Pulmonary lymph node (tissue), 1 donor: ENCODE data around the gene SNX18.

DNA sequence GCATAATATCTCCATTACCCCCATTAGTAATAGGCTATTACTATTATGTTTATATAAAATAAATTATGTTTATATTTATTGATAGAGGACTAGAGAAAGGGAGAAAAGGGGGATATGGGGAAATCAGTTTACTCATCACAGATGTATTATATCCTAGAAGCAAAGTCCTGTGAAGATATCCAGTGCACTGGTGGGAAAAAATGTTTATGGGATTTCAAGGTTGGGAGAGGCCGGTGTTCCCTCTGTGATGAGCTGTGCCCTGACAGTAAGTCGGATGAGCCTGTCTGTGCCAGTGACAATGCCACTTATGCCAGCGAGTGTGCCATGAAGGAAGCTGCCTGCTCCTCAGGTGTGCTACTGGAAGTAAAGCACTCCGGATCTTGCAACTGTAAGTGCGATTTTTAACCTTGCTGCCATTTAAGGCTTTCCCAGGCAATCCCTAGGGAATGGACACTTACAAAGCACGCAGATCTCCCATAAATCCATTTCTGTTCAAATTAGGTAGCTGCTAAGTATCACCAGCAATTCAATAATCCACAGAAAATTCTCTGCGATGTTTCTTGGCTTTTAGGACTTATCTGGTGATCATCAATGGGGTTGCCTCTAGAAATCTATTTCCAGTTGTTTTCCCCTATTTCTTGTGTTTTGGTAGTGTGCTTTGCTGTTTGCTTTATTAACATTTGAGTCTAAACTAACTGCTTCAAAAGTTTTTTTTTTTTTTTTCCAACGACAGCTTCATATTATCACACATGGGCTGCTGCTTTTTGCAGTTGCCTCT lies 4.6 kb downstream of the FST start:
- PRO-cap = no peak

GRCh38 chr5:54003986-54004315 lies 306.4 kb downstream of the ARL15 start:
- PRO-cap = no peak

DNA sequence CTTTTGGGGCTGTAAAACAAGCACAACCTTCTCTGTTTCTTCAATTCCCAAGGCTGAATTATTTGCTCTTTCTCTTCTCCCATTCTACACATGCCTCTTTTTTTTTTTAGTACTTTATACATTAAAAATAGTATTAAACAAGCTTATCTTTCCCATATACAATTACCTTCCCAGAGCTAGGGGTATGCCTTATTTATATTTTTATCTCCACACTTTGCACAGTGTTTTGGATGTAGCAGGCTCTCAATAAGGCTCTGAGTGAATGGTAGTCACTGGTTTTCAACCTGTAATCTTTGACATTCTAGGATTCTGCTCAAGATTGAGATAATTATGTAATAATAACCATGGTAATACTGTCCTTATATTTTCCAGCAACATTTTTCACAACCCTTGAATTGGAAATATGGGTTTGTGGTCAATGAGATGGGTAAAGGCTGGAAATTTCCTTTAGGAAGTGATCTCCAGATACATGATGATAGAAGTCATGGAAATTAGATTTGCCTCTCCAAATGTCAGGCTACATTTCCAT lies 267.2 kb downstream of the ARL15 start:
- PRO-cap = no peak

DNA sequence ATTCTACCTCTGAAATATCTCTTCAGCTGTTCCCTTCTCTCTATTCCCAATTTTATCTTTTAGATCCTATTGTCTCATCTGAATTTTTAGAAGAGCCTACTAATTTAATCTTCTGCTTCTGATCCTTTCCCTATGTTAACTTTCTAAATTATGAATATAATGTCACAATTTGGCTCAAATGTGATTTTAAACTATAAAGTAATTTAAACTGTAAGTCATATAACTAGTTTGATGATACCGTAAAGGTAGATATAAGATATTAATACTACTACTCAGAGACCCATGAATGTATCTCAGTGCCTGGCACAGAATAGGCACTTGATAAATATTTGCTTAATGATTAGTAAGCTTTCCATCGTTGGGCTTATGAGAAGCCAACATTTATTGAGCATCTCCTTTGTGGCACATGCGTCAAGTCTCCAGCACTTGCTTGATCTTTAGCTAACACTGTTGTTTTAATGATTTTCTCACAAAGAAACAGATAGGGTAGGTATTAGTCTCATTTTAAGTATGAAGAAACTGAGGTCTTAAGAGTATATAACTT lies 259.5 kb downstream of the ARL15 start:
- PRO-cap = no peak

DNA sequence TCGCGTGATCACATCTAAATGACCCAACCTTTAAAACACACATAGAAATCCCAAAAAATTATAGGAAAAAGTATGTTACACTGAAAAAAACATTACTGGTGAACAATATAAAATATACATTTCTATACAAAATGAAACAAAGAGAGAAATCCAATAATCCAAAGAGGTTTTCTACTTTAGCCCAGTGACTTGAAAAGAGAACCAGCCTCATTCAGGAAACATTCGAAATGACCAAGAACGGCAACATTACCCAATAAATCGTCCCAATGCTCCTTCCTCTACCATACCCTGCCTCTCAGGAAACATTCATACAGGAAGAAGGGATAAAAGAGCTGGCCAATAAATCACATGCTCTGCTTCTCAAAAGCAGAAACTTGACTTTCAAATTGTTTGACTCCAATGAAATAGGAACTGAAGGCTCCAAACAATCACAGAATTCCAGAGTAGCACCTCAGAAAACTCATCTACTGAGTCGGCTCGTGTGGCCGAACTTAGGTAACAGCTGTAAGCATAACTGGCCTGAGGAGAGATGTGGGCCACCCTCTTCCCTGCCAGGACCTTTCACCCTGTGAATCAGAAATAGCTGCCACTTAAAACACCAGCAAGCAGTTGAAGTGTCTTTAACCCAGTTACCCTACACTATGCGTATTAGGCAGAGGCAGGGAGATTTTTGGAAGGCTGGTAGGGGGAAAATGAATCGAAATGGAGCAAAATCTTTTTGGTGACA lies 14.7 kb downstream of the ARL15 start:
- PRO-cap = no peak

GRCh38 chr5:54517271-54518150 lies at the start of gene SNX18:
Gene SNX18, plus strand, starts transcription at chr5:54517759.
- PRO-cap = bidirectional peak, plus-strand start at chr5:54517763, minus-strand start at chr5:54517745

DNA sequence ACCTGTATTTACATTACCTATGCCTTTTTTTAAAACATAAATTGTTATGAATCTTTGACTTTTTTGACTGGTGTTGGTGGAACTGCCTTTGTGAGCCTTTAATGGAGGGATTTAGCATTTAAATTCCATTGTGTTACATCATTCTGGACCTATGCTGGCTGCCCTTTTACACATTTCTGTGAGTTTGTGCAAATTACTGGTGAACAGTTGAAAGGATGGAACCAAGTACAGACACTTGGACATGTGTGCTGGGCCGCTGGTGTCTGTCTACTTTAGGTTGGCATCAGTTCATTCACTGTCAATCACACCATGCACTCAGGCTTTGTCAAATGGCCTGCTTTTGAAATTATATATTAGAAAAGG lies 3.4 kb downstream of the SNX18 start:
- PRO-cap = no peak

DNA sequence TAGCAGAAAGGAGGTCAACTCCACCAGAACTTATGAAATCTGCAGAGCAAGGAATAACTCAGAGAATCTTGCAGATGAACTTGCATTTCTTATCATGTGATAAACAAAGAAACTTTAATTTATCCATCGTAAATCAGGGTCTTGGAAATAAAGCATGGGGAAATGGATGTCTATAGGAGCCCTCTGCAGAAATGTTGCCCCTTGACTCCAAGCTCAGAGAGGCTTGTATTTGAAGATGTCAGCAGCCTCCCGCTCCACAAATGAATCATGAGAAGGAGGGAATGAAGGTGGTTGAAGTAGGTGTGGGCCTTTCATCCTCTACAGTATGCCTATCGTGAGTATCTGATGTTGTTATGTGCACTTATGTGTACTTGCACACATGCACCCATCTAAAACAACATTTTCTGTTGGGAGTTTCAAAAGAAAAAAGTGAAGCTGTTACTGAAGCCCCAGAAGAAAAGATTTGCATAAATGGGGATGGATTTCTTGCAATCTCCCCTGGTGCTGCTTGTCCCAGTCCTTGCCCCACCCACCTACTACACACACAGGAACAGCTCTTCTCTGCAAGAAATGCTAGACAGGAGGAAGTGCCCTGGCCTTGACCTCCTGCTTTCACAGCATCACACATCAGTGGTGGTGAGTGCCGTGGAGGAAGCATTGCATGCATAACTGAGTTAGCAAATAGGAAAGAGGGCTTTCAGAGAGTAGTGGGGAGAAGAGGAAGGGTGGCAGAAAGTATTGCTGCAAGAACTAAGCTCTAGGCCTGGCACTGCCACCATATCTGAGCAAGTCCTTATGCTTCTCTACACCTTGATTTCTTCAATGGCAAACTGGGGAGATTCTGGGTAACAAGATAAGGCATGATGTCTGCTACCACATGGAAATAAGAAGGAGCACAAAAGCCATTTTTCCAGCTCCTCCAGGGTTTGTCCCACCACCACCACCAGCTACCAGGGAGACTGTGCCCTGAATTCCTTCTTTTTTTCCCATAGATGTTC lies 156.1 kb downstream of the SNX18 start:
- PRO-cap = bidirectional peak, plus-strand start at position 630 of the sequence, minus-strand start at position 535 of the sequence

DNA sequence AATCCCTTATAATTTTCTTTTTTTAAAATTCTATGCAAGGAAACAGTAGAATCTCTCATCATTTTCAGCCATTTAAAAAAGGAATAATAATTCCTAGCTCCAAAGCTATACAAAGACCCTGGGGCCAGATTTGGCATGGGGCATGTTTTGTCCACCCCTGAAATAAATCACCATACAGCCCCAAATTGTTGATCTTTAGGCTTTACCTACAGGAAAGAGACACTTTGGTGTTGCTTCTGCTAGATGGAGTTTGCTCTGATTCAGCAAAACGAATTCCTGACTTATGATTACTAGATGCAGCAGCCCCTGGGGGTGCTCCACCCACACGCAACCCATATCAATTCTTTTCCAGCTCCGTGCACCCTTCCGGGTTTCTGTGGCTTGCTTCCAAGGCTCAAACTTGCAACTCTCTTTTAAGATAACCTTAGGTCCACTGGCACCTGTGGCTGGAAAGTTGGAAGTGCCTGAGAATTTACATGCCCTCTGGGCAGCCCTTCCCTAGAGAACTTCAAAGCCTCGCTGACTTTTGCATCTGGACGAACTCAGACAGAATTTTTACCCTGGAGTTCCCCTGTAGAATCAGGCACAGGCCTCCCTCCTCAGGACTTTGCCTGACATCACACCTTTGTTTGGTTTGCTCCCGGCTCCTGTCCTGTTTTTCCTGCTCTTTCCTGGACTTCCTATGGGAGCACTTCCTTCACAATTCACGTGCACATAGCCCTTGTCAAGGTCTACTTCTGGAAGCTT lies 224.8 kb downstream of the SNX18 start:
- PRO-cap = no peak

DNA sequence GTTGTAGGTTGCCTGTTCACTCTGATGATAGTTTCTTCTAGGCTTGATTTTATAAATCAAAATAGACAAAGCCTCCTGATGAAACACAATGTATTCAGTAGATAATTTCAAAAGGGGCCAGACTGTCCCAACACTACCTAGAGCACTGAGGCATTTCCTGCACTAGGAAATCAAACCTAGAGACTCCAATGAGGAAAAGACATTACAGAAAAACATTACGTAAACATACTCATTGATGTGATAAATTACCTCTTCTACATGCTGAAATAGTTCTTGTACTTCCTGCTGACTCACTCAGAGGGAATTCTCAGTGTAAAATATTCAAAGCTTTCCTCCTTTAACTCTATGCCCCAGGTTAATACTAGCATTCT lies 178.0 kb downstream of the ESM1 start:
- PRO-cap = no peak

- PRO-cap = unidirectional peak, minus-strand start at chr5:54884161
Observed at GRCh38 chr5:54884022-54884392, 101.4 kb downstream of the ESM1 start.

DNA sequence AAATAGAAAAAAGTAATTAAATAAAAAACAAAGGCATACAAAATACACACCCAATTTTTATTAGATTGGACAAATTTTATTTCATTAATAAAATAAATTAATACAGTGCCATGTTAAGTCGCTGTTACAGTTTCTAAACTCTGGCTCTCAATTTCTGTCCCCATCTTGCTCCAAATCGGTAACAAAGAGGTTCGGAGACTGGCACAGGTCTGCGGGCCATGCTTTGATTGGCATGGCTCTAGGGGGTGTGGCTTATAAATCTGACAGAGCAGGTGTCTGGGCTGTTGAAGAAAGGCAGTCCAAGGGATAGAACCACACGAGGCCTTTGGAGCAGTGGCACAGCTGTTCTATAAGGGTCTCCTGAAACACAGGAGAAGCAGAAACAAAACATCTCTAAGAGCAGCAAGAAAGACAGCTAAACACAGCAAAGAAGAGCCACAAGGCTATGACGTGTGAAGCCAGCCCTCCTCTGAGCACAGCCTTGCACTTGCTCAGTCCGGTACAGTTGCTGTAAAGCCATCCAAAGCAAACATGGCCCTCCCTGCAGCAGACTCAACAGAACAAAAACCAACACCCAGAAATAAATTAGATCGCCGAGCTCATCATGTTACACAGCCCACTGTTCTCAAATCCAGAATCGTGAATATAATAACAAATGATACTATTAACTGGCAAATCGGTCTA lies 2.8 kb upstream of the GZMK start:
- PRO-cap = unidirectional peak, plus-strand start at position 297 of the sequence

GRCh38 chr5:55424780-55425414 lies 109.9 kb downstream of the PLPP1 start:
- PRO-cap = no peak

GRCh38 chr5:55937000-55937398 lies 57.8 kb downstream of the IL6ST start:
- PRO-cap = no peak

DNA sequence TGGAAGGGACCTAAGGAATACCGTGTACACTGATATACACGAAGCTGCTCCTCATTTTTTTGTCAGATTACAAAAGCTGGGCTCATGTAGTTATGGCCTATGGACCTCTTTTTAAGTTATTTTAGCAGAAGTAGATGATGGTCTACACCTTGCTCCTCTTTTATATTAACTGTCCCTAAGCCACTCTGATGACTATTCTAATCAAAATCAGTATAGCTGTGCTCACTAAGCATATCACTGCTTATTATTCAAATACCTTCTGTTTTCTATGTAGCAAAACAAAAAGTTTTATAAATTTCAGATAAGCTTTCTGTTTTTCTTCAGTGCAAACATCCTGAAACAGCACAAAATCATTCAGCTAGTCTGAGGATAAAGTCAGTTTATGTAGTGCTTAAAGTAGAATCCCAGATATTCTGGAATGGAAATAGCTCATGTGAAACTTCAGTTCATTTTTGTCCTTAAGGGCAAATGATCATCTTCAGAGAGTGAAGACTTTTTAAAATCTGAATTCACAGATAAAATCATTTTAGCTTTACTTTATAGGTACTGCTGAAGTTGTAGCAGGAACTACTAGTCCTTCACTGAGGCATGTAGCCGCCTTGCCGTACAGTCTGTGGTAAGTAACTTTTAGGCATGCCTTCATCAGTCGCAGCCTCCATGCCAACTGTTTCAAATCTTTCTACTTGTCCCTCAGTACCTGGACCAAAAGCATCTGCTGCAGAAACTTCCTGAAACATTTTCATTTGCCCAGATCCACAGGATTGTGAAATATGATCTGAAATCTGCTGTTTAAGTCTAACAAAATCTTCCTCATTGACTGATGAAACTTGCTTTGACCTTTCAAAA lies 54.0 kb downstream of the IL6ST start:
- PRO-cap = no peak

DNA sequence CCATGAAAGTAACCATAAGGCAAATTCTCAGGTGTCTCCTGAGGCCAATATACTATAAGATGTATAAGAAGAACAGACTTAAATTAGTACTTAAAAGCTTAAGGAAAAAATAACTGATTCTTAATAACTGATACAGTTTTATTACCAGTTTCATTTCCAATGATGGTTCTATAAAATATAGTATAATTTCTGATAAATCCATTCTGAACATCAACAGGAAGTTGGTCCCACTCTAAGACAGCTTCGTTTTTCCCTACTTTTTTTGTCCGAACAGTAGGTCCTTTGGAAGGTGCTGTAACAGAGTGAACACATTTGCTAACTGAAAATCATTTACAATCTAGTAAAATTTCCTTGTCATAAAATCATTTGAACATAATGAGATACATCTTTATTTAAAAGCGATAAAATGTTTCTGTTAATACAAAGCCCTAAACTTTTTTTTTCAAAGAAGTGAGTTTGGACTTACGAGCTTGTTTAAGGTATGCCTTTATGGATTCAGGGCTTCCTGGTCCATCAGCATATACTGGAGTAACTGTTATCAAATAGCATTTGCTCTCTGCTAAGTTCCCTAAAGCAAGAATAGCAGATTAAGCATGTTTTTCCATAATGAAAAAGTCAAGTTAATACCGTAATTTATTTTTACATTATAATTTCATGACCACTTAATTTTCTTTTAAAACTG lies 42.8 kb downstream of the IL6ST start:
- PRO-cap = no peak

- PRO-cap = no peak
Observed at GRCh38 chr5:56029761-56030365, 35.1 kb upstream of the IL6ST start.

GRCh38 chr5:56060602-56061218 lies 65.9 kb upstream of the IL6ST start:
- PRO-cap = no peak

- PRO-cap = no peak
Observed at GRCh38 chr5:56097947-56098284, 103.2 kb upstream of the IL6ST start.

- PRO-cap = no peak
Observed at GRCh38 chr5:56126910-56127194, 106.3 kb downstream of the ANKRD55 start.